Right ventricle myocardium (tissue), 1 donor: ENCODE measurements around a stretch of chr6.

DNA sequence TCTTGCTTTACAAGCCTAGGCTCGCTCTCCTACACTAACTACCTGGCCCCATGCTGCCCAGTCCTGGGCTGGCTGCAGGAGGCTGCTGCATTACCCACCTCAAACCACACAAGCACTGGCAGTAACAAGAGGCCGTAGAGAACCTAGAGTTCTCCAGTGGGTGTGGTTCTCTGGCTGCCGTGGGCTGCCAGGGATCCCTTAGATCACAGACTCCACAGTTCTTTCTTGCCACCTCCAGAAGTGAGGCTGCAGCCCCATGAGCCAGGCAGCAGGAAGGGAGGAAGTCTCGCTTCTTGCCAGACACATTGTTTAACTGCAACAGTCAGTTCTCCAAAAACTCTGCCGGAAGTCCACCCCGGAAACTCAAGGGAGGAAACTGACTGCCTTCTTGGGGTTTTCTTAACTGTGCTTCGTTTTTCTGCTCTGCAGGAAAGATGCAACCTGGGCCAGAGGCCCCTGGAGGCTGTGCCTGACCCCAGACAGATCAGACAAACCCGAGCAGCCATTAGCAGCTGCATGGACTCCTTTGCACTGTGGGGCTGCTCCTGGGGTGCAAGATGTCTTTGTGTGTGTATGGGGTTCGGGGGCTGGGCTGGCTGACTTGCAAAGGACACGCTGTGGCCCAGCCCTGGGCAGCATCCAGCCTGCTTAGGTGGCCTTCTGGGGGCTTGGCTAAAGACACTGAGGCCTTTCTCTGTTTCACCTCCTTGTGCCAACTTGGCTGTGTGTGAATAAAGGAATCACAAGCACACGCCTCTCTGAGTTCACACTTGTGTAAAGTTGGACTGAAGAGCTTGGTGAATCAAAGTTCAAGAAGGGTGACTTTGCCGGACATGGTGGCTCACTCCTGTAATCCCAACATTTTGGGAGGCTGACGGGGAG, 175.2 kb downstream of the NRN1 start:
- PRO-cap, 2 experiments, result no peak in any of the 2 experiments

DNA sequence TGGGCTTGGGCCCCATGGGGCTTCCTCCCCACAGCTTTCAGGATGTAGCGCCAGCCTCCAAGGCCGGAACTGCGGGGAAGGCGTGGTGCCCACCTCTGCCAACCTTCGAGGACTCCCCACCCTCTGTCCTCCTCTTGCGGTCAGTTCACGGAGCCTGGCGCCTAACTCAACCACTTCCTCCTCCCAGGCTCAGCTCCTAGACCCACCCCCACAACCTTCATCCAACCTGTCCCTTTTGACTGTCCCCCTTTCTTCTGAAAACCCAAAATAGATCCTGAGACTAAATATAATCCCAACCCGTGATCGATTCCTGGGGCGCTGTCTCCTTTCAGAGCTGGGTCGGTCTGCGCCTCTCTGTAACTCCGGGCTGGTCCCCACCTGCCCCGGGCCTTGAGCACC, 6.7 kb downstream of the NRN1 start:
- PRO-cap, 2 experiments, result no peak in any of the 2 experiments

- PRO-cap, 2 experiments, result no peak in any of the 2 experiments
These were observed 756 bp downstream of the NRN1 start for GRCh38 chr6:6006053-6006285.

GRCh38 chr6:6404910-6405451, 84.5 kb upstream of the F13A1 start:
- PRO-cap, 2 experiments, result no peak in any of the 2 experiments

- PRO-cap, 2 experiments, result no peak in any of the 2 experiments
These were observed 3.1 kb downstream of the LY86 start for GRCh38 chr6:6591657-6592074.

- PRO-cap, 2 experiments, result no peak in any of the 2 experiments
These were observed 17.4 kb downstream of the LY86 start for GRCh38 chr6:6605907-6606313.

- PRO-cap, 2 experiments, result no peak in any of the 2 experiments
These were observed 77.0 kb downstream of the LY86 start for GRCh38 chr6:6665602-6665925.

DNA sequence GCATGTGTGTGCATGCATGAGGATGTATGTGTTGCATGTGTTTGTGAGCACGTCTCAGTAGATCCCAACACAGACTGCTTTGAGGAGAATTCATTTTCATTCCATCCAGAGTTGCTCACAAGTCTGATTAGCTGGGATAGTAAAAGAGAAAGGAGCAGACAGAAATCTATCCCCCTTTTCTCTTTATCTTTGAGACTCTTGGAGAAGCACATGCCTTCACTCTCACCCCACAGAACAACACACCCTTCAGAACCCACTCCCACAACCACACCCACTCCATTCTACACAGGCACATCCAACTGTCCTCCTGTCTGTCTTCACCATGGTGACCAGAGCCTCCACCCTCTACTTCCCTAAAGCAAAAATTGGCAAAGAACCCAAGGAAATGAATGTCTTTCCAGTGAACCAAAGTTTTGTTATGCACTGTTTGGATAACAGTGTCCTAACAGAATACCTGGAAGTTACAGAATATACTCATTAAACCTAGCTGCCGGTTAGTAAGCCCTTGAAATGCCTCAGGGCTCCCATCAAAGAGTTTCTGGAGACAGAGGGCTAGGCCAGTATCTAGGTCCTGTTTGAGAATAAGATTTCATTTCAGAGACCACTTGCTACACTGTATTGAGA, 100.9 kb downstream of the LY86 start:
- PRO-cap, 2 experiments, result no peak in any of the 2 experiments

- PRO-cap, 2 experiments, result no peak in any of the 2 experiments
These were observed 142.2 kb downstream of the LY86 start for GRCh38 chr6:6730689-6731234.

DNA sequence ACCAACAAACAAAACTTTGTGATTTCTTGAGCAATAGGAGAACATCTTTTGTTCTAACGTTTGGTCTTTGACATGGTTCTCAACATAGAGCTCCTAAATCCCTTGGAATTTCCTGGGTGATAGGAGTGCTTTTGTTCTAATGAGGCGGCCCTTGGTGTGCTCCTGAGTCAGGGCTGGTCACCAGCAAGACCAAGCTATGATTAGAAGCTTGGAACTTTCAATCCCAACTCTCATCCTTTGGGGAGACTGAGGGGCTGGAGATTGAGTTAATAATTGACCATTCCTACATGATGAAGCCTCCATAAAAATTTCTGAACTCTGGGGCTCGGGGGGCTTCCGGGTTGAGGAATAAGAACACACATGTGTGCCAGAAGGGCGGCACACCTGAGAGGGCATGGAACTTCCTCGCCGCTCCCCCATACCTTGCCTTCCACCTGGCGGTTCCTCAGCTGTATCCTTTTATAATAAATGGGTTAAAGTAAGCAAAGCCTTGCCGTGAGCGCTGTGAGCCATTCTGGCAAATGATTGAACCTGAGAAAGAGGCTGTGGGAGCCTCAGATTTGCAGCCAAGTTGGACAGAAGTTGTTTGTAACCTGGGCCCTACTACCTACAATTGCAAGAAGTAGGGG, 164.7 kb downstream of the LY86 start:
- PRO-cap, 2 experiments, result no peak in any of the 2 experiments

GRCh38 chr6:6856421-6857682, 250.9 kb upstream of the RREB1 start:
- PRO-cap, 2 experiments, result peak in 2 of 2 experiments; most common plus-strand start chr6:6856764 (in 2); most common minus-strand start chr6:6856699 (in 1)

- PRO-cap, 2 experiments, result no peak in any of the 2 experiments
These were observed 242.2 kb upstream of the RREB1 start for GRCh38 chr6:6865610-6865849.

GRCh38 chr6:6931470-6932096, 176.2 kb upstream of the RREB1 start:
- PRO-cap, 2 experiments, result no peak in any of the 2 experiments

DNA sequence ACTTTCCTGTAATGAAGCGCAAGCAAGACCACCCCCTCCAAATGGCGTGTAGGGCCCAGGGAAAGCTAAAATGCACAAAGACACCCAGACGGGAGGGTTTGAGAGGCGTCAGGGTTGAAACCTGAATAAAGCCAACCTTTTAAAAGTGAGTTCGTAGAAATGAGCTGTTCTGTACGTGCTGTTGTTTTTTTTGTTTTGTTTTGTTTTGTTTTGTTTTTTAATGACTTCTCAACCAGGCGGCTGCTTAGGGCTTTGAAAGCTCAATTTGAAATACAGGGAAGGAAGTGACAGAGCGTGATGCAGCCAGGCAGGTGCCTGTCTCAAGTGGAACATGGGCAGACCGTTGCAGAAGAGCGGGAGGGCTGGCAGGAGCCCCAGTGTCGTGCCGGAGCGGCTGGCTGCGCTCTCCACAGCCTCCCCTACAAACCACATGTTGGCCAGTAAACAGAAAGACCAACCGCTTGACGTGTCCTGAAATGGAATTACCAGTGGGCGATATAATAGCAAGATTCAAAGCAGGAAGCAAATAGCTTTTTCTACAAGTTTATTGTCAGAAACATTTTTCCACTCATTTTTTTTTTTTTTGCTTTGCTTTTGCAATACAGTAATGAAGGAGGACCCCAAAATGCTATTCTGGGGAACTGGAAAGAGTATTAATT, 164.9 kb upstream of the RREB1 start:
- PRO-cap, 2 experiments, result no peak in any of the 2 experiments

- PRO-cap, 2 experiments, result peak in 2 of 2 experiments; most common plus-strand start chr6:7051117 (in 2)
These were observed 57.1 kb upstream of the RREB1 start for GRCh38 chr6:7050498-7051201.

GRCh38 chr6:7052391-7053223, 55.2 kb upstream of the RREB1 start:
- PRO-cap, 2 experiments, result peak in 2 of 2 experiments; most common plus-strand start chr6:7052671 (in 1); most common minus-strand start chr6:7052590 (in 2)

DNA sequence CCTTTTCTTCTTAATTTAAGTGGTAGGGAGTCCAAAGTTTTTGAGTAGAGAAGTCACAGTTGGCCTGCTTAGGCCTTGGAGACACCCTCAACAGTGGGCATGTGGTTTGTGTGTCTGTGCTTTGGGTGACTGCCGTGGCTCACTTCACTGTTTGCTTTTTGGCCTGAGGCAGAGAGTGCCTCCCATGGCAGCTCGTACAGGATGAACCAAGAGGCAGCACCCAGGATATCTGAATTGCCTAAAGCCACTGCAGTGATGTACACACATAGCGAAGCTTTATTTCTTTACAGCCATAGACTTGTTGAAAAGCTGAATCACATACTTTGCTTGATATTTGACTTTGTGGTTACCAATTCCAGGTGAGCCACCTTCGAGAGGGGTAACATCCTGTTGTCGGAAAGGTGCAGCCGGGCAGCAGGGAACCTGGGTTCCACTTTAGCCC, 21.6 kb downstream of the RREB1 start:
- PRO-cap, 2 experiments, result no peak in any of the 2 experiments

DNA sequence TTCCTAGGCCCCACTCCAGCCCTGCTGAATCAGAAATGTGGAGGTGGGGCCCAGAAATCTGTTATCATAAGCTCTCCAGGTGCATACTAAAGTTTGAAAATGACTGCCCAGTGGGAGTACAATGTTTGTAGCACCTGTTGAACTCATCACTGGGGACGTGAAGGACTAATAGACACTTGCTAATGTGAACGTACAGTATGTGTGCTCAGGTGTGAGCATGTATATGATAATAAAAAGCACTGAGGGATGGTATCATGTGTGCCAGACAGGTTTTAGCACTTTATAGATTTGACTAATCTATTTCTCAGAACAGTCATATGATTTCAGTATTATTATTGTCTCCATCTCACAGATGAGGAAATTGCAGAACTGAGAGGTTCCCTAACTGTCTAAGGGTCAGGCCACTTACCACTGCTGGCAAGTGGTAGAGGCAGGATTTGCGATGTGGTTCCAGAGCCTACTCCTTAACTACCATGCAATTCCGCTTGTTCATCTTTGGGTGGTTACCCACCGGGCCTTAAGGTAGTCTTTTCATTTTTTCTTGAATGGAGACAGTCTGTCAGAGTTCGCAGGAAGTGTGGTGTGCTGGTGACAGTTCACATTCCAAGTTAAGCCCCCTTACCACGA, 46.6 kb downstream of the RREB1 start:
- PRO-cap, 2 experiments, result no peak in any of the 2 experiments

DNA sequence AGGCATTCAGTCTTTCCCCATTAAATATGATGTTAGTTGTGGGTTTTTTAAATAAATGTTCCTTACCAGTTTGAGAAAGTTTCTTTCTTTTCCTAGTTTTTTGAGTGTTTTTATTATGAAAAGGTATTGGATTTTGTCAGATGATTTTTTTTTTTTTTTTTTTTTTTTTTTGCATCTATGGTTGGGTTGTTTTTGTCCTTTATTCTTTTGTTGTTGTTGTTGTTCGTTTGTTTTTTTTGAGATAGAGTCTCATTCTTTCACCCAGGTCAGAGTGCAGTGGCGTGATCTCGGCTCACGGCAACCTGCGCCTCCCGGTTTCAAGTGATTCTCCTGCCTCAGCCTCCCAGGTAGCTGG, 84.2 kb downstream of the RREB1 start:
- PRO-cap, 2 experiments, result no peak in any of the 2 experiments

DNA sequence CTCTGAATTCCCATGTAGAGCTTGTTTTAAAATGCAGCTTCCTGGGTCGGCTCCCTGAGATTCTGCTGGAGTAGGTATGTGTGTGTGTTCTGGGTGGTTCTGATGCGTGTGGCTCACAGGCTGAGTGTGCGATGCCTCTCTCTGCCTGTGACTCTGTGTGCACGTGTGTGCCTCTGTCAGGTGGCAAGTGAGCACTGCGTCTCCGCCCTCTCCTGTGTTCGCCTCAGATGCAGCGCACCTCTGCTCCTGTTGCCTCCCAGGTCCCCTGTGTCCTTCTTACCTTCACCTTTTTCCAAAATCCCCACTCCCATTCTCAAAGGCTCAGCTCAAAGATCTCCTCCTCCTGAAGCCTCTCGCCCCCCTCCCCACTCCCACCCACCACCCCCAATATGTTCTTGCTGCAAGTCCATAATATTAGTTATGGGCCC, 45.2 kb downstream of the SSR1 start:
- PRO-cap, 2 experiments, result no peak in any of the 2 experiments